Hair follicle dermal papilla cell (primary cell): Measurements from ENCODE around the genes ALG11, CNMD and TDRD3.

DNA sequence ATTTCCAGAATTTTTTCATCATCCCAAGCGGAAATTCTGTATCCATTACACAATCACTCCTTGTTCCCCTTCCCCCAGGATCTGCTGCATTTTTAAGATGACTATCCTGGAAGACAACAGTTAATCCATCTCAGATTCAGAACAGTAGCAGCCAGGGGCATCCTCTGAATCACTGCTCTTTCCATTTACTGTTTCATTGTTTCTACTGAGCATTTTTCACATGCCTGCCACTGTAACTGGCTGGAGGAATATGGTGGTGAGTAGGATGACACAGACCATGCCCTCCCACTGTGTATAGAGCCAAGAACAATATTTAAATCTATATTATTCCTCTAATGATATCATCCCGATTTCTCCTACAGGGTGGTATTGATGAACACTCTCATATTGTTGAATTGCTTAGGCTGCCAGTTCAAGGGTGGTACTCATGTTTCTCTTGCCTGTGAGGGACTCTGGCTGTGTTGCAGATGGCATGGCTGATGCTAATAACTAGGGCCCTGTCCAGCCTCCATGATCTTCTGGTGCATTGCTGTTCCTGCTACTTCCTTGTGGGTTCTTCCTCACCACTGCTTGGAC, 59.0 kb downstream of the WDFY2 start:
- CAGE, long polyA plus RNA = no peak

DNA sequence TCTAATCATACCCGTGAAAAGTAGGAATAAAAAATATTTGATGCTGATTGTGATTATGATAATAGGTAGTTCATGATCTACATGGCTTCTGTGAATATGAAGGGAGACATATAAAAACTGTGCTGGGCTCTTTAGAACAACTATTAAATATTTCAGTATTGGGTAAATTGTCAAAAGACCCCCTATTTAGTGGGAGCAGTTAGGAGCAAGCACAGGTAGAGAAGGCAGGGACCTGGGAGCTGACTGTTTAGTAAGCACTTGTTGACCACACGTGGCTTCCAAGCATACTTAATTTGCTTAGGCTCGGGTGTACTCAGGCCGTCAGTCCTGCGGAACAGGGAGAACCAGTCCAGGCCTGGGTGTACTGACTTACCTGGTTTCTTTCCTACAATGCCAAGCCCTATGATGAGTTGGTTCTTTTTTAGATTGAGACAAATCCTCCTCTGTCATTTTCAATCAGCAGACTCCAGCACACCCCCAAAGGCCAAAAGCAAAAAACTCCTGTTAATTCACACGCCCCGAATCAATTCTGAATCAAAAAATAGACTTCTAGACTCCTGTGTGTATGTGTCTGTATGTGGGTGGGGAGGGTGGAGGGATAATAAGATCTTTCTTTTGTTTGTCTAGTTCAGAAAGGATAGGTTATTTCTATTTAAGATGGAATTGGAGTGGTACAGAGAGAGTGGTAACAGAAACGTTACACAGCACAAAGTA, 90.1 kb downstream of the WDFY2 start:
- CAGE, long polyA plus RNA = no peak

GRCh38 chr13:51752656-51753360, 51.2 kb downstream of the DHRS12 start:
- CAGE, long polyA plus RNA = no peak

GRCh38 chr13:51785843-51786700, 17.9 kb downstream of the DHRS12 start:
- CAGE, long polyA plus RNA = no peak

- CAGE, long polyA plus RNA = no peak
These were observed 51.5 kb downstream of the ATP7B start for GRCh38 chr13:51959639-51960178.

GRCh38 chr13:52012284-52012780, at the start of gene ALG11:
TSS of gene ALG11 (plus strand) at chr13:52012398.
- CAGE, long polyA plus RNA = no peak

DNA sequence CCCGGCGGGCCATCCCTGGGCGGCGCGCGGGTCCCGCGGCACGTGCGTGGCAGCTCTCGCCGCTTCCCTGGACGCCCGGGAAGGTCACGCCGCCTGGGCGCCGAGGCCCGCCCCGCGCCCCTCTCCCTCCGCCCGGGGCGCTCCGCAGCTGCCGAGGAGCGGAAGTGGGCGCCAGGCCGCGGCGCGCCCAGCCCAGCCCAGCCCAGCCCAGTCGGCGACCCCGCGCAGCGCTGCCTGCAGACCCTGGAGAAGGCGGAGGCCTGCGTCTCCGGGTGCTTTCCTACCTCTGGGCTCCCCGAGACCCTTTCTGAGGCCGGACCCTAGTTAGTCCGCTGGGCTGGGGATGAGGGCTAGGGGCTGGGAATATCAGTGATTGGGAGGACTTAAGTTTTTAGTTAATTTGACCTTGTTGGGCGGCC, 42.0 kb upstream of the HNRNPA1L2 start:
- CAGE, long polyA plus RNA = no peak

- CAGE, long polyA plus RNA = no peak
These were observed 494 bp upstream of the SUGT1 start for GRCh38 chr13:52652170-52652513.

DNA sequence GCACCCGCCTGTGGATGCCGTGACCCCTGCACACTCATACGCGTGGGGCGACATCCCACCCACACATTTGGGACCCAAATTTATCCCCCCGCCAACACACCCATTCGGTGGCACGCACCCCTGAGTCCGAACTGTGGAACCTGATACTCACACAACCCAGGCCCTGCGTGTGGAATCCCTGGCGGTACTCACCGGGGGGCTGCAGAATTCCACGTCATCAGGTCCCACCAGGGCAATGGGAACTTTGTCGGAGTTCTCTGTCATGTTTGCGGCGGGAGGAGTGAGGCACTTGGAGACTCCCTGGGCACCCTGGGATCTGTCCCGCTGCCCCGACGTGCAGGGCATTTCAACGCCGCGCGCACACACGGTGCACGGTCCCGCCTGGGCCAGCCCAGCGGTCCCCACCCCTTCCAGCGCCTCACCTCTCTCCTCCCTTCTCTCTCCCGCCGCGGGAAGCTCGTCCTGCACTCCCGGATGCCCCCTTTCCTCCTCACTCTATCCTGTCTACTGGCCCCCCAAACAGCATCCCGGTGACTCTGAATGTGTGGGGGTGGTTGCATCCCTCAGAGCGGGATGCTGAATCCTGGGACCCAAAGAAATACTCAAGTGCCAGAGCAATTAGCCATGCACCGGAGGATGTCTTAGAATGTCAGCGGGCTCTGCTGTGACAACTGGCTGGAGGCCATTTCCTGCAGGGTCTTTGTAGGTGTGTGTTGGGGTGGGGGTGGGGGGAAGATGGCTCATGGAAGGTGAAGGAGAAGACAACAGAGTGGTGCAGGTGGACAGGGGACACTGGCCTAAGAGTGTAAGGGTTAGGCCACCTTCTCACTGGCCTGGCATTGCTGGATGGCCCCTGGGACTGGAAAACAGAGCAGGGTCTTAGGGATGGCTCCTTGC, at the start of gene CNMD:
TSS of gene CNMD (minus strand) at position 383 of the 897 bp plus-strand sequence.
- CAGE, long polyA plus RNA = no peak

- CAGE, long polyA plus RNA = no peak
These were observed 3.0 kb upstream of the PCDH8 start for GRCh38 chr13:52851151-52852139.

GRCh38 chr13:55410429-55410943, 1730.2 kb upstream of the PRR20A start:
- CAGE, long polyA plus RNA = no peak

DNA sequence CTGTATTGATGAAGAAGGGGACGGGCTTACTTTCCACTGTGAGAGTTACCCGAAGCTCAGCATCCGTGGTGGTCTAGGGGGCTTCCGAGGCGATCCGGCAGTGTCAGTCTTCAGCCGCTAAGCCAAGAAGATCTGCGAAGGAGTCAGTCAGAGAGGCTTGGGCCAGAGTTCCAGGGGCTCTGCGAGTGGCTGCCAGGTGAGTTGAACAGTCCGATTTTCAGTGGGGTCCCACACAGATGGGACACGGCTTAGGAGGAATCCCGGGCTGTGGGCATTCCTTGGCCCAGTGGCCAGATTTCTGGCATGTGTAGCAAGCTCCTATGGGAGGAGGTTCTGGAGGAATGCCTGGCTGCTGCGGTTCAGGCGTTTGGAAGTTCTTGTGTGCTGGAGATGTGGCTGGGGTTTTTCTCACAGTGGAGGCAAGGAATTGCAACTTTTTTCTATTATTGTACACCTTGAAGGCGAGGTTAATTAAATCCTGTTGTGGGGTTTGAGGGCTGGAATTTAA, 1482.5 kb upstream of the PRR20A start:
- CAGE, long polyA plus RNA = no peak

- CAGE, long polyA plus RNA = no peak
These were observed 30.2 kb upstream of the PCDH17 start for GRCh38 chr13:57601380-57601758.

DNA sequence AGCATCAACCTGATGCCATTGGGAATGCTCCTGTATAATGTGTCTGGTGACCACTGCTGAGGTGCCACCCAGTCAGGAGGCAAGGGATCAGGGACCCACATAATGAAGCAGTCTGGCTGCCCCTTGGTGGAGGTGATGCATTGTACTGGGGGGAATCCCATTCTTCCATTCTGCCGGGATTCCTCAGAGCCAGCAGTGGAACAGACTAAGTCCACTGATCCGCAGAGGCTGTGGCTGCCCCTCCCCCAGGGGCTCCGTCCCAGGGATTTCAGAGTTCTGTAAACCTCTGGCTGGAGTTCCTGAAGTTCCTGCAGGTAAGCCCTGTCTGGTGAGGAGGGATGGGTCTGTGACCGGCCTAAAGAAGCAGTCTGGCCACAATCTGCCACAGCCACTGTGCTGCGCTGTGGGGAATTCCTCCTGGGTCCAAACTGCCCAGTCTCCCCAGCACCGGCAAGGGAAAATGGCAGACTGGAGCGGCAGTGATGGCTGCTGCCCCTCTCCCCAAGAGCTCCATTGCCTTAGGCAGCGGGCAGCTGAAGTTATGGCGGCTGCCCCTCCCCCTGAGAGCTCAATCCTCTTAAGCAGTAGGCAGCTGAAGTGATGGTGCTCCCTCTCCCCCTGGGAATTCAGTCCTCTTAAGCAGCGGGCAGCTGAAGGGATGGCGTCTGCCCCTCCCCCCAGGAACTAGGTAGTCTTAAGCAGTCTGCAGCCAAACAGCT, 155.6 kb downstream of the PCDH17 start:
- CAGE, long polyA plus RNA = no peak

GRCh38 chr13:59458860-59459606, 704.7 kb downstream of the DIAPH3 start:
- CAGE, long polyA plus RNA = no peak

GRCh38 chr13:60396741-60397674, at the start of gene TDRD3:
TSS of gene TDRD3 (plus strand) at chr13:60397220.
- CAGE, long polyA plus RNA = no peak

DNA sequence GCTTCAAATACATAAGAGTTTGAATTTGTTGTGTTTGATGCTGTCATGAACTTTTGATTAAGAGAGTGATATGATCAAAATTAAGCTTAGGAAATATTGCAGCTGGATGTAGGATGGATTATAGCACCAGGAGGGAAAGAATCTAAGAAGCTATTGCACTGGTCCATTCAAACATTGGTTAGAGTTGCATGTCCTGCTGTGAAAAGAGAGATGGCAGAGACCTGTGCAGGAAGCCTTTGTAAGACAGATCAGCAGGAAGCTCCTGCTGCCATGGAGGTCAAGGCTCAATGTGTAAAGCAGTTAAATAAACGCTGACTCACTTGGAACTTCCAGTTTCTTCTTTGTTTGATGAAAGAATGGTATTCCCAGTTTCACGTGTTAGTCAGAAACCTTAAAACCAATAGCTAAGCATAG, 175.3 kb downstream of the TDRD3 start:
- CAGE, long polyA plus RNA = no peak

DNA sequence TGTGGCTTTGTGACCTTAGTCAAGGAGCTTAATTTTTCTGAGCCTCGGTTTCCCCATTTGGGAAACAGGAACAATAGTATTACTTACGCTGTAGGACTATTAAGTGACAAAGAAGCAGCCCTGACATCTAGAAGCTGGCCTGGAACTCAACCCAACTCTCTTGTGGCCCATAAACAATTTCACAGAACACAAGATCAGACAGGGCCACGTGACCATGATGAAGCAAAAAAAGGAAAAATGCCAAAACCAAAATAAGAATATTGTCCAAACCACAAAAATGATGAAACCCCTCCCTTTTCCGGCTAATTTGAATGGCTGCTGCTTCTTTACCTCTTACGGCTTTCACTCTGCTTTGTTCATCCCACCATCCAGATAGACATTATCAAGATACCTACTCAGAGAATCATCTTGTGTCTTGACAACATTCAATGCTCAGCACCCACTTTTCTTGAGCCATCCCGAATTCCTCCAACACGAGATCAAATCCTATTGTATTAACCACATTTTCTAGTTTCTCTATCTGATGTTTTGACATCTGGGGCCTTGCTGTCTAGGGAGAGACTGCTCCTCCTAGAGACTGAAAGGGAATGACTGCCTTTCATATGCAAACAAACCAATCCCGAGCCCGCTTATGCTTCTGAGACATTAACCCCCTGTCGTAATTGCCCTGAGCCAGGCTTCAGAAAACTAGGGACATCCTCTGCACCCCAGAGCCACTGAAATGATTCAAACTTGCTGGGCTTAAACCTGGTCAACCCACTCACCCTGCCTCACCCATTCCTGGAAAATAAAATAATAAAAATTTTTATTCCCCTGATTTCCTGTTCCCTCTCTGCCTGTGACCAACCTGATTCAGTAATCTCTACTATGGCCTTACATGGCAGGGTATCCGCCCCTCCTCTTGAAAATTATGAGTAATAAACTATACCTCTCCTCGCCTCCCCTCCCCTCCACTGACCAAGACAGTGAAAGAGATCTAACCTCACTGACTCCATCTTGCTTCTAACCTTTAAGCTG, 186.4 kb downstream of the TDRD3 start:
- CAGE, long polyA plus RNA = no peak

DNA sequence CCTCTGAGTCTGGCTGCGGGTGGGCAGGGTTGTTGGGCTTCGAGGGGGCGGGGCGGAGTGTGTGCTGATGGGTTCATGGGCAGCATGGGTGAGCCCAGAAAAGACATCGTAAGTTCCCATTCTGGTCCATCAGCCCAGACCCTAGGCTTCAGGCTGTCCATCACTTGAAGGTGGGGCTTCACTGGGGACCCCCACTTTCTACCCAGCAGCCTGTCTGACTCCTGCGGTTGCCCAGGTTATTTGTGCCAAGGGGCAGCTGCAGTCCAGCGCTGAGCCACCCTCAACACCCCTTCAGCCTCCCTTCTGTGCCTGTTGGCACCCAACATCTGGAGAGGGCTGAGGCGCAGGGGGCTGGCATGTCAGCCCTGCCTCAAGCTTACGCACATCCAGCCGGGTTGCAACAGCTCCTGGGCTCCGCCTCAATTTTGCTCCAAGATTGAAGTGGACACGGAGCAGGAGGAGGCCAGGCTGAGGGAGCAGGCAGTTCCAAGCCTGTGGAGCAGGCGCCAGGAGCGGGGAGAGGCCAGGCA, 350.5 kb upstream of the PCDH20 start:
- CAGE, long polyA plus RNA = no peak

DNA sequence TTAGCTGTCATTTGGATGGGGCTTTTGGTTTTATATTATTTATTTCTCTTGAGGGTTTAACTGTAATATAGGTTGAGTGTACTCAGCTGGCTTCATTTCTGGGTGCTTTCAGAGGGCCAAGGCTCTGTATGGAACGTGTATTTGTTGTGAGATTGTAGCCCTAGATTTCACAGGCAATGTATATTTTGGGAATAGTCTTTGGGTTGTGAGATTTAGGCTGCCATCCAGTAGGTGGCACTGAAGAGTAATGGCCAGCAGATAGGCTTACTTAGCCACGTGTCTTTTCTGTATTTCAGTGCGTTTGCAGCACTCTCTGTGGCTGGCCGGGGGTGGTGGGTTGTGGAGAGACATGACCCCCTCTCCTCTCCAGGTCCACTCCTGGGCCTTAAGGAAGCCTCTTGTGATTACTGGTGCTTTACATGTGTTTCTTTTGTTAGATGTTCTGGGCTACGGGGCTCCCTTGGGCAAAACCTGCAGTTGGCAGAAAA, 1096.5 kb upstream of the PCDH20 start:
- CAGE, long polyA plus RNA = no peak